Jurkat, Clone E6-1 (cell line): ENCODE results near the gene PNMA8B.

DNA sequence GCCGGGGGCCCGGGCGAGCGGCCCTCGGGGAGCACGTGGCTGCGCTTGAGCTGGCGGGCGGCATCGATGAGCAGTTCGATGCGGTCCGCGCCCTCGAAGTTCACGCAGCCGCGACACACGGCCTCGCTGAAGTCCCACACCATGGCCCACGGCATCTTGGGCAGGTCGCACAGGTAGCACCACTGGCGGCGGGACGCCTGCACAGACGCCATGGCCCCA is 469 bp downstream of the IRF2BP1 start:
- RRBS: no CpG with 5 or more reads among the region's 26 CpGs

DNA sequence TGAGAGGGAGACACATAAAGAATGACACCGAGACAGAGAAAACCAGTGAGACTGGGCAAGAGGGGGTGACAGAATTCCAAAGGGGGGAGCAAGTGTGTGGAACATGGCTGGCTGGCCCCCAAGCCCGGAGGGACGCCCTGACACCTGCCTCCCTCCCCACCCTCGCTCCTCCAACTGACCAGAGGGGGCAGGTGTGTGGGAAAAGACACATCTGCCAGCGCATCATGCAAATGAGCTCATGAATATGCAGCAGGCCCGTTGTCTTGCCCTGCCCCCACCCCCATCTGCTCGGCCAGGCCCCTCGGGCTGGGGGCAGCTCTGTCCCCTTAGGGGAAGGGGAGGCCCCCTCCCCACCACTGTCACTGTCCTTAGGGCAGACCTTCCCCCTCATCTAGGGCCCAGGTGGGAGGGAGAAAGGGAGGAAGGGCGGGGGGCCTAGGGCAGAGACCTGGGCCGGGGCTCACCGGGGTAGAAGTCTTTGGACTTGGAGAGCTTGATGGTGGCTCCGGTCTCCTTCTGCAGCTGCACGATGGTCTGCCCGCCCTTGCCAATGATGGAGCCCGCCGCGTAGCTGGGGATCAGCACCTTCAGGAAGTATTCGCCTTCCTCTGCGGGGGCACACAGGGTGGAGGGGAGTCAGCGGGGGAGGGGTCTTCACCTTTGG is 13.0 kb downstream of the NOVA2 start:
- RRBS: 79% methylated on average over 1 of the region's 20 CpGs

DNA sequence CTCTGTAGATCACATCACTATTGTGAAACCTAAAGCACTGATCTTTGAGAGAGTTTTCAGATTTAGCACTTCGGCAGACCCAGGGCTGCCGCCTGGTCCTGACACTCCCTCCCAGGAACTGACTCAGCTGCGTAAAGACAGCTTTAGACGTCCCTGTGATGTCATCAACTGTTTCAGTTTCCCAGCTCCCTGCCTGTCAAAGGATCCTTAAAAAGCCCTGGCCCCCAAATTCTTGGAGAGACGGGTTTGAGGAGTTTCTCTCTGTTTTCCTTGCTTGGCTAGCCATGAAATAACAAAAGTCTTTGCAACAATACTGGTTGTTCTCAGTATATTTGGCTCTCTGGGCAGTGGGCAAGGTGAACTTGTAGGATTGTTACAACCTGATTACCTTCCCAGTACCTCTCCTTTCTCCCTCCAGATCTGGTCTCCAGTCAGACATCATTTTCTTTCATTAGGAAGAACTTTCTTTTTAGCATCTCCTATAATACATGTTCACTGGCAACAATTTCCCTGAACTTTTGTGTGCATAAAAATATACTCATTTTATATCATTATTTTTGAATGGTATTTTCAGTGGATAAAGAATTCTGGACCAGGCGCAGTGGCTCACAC is 33.6 kb downstream of the IGFL2 start:
- RRBS: no CpG with 5 or more reads among the region's 6 CpGs

DNA sequence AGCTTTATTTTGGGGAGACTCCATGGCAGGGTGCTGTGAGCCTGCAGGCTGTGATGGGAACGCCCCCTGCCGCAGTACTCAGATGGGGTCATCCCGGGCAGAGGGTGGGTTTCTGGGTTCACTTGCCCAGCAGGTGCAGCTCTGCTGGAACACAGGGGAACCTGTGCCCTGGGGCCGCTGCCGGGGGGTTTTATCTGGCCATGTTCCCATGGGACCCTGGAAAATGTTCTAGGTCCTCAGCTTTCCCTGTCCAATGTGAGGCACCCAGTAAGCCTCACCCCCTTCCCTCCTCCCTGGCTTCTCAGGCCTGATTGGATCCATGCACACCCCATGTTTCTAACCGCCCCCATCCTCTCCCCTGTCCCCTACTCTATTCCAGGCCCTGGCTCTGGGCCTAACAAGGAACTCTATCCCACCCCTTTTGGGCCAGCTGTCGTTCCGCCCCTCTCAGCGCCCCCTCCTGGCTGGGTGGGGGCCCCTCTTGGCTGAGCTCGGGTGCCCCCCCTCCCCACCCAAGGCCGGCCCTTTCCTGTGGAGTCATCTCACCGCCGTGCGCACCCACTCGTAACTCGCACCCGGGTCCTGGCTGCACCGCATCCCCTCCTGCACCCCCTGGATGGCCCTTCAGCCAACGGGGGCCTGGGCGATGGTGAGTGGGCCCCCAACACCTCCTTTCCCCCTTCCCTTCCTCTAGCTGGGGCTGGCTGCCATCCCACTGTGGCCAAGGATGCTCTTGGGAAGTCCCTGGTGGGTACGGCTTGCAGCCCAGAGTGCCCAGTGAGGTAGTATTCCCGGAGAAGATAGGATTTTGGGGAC is 1.2 kb downstream of the HIF3A start:
- RRBS: 62% methylated on average over 10 of the region's 22 CpGs

DNA sequence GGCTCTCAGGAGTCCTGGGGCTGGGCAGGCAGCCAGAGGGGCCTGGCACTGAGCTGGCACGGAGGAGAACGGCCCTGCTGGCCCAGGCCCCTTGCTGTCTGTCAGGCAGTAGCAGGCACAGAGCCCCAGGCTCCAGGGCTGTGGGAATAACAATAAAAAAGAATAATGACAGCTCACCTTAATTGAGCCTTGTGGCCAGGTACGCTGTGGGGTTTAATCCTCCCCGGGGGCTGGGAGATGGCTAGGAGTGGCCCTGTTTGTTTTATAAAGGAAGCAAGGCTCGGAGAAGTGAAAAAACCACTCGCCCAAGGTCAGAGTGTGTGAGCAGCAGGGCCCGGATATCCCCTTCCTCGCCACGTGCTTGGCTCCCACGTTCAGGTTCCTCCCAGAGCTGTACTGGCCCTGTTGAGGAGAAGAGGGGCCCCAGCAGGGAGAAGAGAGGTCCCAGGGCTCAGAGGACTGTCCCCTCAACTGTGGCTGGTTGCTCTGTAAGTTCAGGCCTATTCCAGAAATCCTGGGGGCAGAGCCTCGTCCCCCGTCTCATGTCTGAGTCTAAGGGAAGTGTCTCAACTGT is 3.7 kb downstream of the PPP5C start:
- RRBS: no CpG with 5 or more reads among the region's 12 CpGs

DNA sequence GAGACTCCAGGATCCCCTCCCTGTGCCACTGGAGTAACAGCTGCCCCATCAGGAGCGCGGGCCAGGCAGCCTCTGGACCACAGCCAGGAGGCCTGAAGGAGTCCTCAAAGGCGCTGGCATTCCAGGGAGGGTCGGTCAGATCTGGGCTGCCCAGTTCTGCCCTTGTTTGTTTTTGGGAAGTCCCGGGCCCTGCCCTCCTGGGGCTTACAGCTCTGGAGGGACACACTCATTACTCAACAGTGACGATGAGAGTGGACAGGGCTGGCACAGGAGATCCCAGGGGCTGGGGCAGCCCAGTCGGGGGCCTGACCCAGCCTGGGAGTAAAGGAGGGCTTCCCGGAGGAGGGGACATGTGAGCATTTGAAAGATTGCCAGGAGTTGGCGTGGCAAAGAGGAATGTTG is 4.7 kb downstream of the PPP5C start:
- RRBS: 100% methylated on average over 1 of the region's 9 CpGs

GRCh38 chr19:46404461-46404935 is 8.9 kb downstream of the CCDC8 start:
- RRBS: no CpG with 5 or more reads among the region's 20 CpGs

DNA sequence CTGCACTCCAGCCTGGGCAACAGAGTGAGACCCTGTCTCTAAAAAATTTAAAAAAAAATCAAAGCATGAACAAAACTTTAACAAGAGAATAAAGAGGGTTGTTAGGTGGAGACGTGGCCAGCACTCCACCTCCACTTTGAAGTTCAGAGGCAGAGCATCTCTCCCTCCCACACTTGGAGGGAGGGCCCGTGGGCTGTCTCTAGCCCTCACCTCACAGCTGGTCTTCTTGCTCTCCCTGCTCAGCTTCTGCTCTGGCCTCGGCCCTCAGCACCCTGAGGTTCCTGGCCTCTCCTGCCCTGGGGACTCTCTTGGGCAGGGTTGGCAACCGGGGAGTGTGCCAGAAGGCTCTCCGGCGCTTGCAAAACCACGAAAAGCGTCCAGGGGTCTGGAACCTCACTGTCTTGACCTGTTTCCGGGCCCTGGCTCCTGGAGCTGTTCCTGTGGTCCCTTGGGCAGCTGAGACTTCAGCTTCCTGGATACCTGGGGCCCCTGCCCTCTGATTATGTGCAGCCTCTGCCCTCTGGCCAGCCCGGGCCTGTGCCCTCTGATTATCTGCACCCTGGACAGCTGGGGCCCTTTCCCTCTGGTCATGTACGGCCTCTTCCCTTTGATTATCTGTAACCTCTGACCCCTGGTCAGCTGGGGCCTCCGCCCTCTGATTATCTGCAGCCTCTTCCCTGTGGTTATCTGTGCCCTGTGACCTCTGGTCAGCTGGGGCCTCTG is 2.2 kb downstream of the CCDC8 start:
- RRBS: 37% methylated on average over 5 of the region's 12 CpGs

GRCh38 chr19:46495636-46496268 is at the start of gene PNMA8B:
Gene PNMA8B (minus strand): TSS chr19:46495867.
- RRBS: 7% methylated on average over 1 of the region's 40 CpGs

GRCh38 chr19:46522792-46523535 is 27.3 kb upstream of the PNMA8B start:
- RRBS: no CpG with 5 or more reads among the region's 8 CpGs

DNA sequence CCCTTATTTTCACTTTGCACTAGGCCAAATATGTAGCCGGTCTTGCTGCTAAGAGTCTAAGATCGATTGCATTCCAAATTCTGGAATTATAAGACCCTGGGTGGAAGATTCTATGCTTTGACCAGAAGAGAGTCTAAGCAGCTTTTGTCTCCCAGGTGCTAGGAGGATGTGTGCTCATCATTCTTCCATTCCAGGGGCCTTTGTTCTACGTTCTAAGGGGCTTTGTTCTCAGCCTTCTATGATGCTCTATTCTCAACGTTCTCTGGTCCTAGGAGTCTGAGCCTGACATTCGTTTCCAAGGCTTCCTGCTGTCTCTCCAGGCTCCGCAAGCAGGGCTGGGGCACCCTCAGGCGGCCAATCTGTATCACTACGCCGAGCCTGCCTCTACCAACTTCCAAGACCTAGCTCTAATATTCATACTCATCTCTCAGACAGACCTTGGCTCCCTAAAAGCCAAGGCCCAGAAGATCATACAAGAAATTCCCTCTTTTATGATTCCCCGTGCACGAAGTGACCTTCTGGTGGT is 929 bp upstream of the DACT3 start:
- RRBS: no CpG with 5 or more reads among the region's 11 CpGs

DNA sequence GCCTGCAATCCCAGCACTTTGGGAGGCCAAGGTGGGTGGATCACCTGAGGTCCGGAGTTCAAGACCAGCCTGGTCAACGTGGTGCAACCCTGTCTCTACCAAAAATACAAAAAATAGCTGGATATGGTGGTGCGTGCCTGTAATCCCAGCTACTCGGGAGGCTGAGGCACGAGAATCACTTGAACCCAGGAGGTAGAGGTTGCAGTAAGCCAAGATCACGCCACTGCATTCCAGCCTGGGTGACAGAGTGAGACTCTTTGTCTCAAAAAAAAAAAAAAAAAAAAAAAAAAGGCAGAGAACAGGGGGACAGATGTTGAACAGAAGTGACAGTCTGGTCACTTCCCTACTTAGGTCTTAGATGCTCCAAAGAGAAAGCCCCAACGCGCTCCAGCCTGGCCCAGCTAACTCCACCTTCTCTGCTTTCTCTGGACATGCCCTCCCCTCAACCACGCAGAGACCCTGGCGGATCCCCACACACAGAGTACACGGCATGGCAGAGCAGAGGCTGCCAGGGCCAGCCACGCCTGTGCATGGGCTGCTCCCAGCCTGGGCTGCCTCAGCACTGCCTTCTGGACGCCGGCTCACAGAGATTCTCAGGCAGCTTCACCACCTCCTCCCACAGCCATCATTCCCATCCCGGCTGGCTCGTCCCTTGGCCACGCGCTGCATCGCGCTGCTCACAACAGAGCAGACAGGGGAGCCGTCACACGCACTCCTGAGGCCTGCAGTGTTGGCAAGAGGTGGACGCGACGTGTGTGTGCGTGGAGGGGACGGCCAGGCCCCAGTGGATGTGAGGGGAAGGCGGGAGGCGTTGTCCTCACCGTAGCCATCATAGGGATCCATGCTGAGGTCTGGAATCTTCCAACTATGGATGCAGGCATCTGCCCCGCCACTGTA is 7.3 kb upstream of the PRKD2 start:
- RRBS: no CpG with 5 or more reads among the region's 31 CpGs

DNA sequence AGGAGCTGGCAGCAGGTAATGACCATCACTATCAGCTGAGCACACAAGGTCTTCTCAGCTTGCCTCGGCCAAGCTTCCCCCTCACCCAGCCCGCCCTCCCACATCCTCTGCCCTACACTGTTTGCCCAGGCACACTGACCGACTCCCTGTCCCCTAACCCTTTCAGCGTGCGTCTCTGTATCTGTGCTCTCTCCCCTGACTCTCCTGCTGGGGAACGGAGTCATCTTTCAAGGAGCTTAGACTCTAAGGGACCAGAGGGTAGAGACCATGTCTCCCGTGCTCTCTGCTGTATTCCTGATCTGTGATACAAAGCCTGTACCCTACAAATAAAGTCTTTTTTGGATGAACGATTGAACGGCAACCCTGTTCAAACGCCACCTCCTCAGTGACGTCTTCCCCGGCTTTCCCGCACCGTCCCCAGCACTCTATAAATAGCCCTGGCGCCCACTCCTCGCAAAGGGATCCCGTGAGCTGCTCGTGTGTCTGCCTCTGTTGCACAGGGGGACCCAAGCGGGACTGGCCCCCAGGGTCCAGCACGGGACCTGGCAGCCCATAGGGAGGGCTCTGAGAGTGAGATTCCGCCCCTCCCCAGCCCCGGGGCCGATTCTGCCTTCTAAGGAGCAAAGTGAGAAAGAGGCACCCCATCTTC is 8.3 kb upstream of the FKRP start:
- RRBS: no CpG with 5 or more reads among the region's 23 CpGs

GRCh38 chr19:46739063-46739964 is 6.5 kb upstream of the FKRP start:
- RRBS: no CpG with 5 or more reads among the region's 23 CpGs

DNA sequence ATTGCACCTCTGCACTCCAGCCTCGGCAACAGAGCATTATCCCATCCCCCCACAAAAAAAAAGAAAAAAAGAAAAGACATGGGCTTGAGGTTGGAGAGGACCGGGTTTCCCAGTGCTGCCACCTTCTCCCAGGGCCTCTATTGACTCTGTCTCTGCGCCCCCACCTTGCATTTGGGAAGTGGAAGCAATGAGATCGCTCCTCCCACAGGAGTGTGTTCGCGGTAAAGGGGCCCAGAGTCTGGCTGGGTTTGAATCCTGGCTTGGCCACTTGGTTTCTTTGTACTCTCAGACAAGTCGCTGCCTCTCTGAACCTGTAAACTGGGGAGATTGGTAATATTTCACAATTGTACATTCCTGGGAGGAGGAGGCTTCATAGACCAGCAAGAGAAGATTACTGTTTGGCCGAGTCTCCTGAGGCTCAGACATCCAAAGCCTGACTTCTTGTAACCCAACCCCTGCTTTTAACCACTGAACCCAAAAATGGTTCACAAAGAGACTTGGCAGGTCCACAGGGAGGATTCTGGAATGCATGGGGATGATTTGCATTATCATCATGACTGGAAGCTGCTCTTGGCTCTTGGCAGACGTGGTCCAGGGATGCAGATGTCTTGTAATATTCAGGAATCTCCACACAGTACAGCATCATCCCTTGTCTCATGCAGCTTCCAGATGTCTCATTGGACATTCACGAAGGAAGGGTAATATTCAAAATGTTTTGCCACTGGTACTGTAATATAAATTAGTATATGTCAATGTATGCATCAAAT is 13.6 kb upstream of the STRN4 start:
- RRBS: no CpG with 5 or more reads among the region's 10 CpGs

DNA sequence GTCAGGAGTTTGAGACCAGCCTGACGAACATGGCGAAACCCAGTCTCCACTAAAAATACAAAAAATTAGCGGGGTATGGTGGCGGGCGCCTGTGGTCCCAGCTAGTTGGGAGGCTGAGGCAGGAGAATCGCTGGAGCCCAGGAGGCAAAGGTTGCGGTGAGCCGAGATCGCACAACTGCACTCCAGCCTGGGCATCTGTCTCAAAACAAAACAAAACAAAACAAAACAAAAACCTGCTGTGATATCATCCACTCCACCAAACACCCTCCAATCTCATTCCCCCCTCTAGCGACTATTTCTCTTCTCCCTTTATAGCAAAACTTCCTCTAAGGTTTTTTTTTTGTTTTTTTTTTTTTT is 25.4 kb downstream of the AP2S1 start:
- RRBS: no CpG with 5 or more reads among the region's 10 CpGs

DNA sequence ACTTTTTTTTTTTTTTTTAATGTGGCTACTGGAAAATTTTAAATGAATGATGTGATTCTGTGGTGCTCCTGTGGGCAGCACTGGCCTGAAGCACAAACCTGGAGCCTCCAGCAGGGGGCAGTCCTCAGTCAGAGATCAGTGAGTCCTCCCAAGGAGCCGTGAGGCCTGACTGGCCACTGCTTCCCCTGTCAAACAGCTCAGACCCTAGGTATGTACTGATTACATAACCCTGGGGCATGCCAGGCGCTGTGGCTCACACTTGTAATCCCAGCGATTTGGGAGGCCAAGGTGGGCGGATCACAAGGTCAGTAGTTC is 30.9 kb upstream of the TMEM160 start:
- RRBS: no CpG with 5 or more reads among the region's 4 CpGs

- RRBS: no CpG with 5 or more reads among the region's 23 CpGs
Measured at GRCh38 chr19:47096069-47097274, 17.1 kb downstream of the ZC3H4 start.

- RRBS: no CpG with 5 or more reads among the region's 5 CpGs
Measured at GRCh38 chr19:47122266-47122894, 8.3 kb upstream of the SAE1 start.

DNA sequence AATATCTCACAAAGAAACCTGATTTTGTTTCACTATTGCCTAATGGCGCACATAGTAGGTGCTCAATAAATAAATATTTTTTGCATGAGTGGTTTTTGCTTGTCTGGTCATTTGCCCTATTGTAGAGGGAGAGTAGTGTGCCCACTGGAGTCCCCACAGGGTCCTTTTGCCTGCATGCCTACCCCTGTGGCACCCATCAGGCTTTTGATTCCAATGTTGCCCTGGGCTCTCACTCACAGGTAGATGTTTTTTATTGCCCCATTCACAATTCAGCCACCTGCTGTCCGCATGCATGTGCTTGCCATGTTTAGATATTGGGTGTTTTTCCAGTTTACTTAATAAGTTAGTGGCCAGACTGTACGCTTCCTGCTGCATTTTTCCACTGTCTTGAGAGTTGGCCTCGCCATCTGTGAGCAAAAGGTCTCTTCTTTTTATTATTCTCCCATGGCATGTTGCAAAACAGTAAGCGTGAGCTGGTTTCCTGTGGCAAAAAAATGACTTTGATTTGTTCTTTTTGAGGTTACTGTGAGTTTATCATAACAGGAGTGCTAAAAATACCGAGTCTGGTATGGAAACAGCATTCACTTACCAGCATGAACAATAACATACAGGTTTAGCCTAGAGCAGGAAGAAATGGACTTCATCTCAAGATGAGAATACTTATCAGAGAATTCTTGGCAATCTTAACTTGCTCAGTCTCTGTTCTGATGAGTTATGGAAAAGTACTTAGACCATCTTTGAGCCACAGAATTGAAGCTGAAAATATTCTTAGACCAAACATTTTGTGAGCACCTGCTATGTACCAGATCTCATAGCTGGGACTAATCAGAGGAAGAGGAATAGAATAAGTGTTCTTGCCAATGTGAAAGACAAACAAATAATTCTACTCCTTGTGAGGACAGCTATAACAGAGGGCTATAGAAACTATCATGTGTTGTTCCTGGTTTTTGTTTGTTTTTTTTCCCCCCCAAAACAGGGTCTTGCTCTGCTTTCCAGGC is 46.1 kb downstream of the SAE1 start:
- RRBS: no CpG with 5 or more reads among the region's 6 CpGs